Camera-type eye (tissue), 1 donor: ENCODE measurements around the gene SLC38A10.

DNA sequence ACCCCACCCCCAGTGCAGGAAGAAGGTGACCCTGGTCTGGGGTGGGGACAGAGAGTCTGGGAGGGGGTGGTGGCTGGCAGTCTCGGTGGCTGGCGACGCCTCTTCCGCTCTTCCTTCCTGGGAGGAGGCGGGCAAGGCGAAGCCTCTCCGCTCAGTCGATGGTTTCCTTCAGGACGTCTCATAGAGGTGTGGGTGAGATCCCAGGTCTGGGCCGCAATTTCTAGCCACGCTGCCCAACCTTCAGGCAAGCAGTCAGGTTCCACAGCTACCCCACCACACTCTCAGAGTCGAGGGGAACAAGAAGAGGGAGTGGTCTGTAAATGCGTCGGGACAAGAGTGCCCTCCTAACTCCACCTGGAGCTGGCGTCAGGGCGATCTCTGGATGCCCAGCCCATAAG lies 2.8 kb upstream of the BAIAP2 start:
- RAMPAGE, long total RNA, result no peak

- RAMPAGE, long total RNA, result no peak
Observed at GRCh38 chr17:81090721-81091372, 55.9 kb downstream of the BAIAP2 start.

GRCh38 chr17:81112981-81113565 lies 52.2 kb upstream of the PVALEF start:
- RAMPAGE, long total RNA, result no peak

DNA sequence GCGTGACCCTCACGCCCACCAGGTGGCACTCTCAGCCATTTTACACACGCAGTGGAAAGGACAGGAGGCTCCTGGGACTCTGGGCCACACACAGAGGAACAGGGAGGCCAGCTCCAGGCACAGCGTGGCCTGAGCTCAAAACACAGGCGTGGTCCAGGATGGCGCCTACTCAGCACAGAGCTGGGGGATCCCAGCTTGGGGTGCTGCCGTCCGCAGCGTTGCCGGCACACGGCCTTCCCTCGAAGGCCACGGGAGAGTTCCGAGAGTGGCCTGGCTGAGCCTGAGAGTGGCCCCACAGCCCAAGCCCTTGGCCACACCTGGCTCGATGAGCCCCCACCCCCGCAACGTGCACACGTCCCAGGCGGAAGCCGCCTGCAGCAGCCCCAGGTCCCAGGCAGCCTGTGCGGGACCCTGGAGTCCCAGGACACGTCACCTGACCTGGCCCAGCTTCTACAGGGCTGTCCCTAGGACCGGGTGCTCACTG lies 22.4 kb upstream of the PVALEF start:
- RAMPAGE, long total RNA, result no peak

DNA sequence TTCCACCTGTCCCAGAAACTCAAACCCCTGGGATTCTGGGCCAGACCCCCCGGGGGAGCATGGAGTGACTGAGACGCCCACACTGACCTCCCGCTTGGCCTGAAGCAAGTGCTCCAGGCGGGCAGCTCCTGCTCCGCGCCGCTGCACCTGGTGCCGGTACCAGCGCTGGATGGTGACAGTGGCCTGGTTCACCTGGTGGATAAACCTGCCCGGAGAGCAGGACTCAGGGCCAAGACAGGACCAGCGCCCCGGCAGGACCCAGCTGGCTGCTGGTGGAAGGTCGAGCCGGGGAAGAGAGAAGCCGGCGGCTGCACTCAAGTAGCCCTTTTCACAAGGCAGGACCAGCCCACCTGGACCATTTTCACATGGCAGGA lies 22.5 kb downstream of the CEP131 start:
- RAMPAGE, long total RNA, result no peak

GRCh38 chr17:81244761-81245198 lies 5.7 kb downstream of the NDUFAF8 start:
- RAMPAGE, long total RNA, result no peak

- RAMPAGE, long total RNA, result no peak
Observed at GRCh38 chr17:81253606-81254226, 14.6 kb downstream of the NDUFAF8 start.

DNA sequence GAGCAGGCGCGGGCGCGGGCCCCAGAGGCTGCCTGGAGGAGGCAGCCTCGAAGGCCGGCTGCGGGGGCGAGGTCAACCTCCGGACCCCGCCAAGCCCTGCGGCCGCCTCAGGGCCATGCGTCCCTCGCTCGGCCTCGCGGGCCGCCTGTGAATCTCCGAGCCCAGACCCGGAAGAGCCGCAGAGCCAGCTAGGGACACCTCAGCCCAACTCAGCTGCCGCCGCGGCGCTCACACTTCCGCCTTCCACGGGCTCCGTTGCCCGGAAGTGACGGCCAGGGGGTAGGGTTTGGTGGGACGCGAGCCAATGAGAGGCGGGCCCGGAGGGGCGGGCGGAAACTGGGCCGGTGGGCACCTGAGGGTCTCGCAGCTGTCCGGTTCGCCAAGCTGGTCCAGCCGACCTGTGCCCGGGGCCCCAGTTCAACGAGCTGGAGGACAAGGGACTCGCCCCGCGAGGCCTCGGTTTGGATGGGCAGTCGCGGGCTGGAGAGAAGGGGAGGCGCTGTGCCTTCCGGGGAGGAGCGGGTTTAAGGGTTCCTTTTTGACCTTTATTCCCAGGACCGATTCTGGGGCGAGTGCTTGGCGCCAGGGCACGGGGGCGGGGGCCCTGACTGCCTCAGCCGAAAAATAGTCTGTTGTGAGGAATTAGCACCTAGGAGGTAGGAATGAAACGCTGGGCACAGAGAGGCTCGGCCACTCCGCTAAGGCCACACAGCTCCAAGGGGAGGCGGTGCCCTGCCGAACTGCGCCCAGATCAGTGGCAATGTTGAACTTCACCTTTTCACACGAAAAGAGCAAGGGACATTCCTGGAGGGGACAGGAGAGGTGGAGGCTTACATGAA lies at the start of gene SLC38A10:
SLC38A10 (minus strand) TSS at position 238 of the 839 bp plus-strand sequence.
- RAMPAGE, long total RNA, result no peak

DNA sequence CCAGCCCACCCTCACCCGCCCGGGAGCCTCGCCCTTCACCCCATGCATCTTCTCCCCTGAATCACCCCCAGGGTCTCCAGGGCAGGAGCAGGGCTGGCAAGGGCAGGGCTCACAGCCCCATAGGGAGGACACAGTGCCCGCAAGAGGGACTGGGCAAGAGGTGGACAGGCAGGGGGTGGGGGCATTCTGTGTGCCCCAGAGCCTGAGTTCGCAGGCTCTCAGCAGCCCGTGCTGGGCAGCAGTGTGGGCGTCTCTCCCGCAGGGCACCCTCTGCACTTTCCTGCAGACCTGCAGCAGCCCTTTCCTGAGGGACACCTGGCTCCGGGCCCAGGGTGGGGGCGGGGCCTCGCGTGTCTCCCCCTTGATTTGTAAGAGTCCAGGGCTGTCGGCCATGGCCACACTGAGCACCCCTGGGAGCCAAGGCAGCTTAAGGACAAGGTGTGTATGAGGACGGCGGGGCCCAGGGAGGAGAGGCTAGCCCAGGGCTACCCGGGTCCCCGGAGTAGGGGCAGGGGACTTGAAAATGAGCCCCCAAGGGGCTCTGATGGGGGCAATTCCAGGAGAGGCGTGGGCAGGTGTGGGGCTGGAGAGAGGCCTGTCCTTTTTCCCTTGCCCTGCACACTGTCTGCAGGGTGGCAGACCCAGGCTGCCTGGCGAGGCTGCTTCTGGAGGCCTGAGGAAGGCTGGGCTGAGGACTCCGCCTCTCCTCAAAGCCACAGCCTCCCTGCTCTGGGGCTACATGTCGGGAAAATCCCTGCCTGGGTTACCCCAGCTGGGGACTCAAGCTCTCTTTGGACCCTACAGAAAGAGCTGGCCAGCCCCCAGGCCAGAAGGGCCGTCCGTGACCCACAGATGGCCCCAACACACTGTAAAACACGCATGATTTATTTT lies 33.5 kb upstream of the SLC38A10 start:
- RAMPAGE, long total RNA, result no peak

GRCh38 chr17:81331731-81332110 lies 36.6 kb upstream of the SLC38A10 start:
- RAMPAGE, long total RNA, result no peak

DNA sequence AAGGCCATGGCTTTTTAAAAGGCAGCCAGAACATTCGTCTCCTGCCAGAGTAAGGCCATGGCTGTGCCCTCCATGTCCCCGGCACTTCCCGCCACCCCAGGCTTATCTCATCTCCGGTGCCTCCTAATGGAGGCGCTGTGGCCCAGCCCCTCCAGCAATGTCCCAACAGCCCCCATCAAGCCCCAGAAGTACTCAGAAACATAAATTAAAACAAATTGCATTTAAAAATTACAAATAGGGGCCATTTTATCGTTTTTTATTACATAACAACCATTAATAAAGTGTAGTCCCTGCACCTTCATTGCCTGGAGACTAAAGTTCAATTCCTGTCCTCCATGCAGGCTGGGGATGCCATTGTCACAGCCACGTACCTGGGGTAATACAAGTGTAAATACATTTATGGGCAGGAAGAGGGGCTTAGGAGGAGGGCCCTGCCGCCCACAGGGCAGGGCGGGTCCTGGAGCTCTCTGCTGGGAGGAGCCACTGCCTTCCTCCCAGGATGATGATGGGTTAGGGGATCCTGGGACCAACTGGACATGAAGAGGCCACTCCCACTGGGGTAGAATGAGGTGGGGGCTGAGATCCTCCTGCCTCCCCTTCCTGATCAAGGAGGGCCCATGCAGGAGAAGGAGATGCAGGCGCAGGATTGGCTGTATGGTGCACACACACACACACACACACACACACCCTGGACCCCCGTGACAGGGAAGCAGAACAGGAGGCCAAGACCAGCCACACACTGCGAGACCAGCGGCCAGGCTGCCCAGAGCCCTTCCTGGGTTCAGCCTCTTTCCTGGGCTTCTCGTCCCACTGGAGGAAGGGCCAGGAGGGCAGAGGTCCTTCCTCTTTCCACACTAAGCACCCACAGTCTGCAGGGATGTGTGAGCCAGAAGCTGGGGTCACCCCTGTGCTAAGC lies 44.1 kb upstream of the SLC38A10 start:
- RAMPAGE, long total RNA, result no peak

DNA sequence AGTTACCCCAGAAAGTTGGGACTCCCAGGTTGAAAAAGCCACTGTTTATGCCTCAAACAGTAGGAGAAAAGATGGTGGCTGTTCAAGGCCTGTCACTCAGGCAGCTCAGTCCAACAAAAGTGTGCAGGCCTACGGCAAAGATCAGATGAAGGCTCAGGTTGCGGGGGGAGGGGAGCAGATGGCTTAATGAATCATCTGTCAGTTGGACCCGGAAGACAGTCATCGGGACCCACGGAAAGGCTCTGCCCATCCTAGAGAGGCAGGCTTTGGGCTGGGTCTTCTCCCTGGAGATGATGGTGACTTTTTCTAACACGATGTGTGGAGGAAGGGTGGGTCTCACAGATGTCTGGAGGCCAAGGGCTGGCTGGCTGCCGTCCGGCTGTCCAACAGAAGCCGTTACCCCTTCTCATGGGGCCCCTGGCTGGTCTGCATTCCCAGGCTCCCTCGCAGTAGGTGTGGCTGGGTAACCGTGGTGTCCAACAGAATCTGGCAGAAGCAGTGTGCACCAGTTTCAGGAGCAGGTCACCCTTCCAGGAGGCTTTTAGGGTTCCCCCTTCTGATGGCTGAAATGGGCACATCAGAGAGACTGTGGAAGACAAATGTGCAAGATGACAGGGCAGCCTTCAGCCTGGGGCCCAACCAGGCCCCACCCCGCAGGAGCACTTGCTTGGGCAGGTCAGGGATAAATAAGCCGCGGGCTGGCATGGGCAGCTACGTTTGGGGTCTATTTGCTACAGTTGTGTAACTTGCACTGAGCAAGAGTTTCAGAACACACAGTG lies 45.2 kb upstream of the BAHCC1 start:
- RAMPAGE, long total RNA, result no peak

DNA sequence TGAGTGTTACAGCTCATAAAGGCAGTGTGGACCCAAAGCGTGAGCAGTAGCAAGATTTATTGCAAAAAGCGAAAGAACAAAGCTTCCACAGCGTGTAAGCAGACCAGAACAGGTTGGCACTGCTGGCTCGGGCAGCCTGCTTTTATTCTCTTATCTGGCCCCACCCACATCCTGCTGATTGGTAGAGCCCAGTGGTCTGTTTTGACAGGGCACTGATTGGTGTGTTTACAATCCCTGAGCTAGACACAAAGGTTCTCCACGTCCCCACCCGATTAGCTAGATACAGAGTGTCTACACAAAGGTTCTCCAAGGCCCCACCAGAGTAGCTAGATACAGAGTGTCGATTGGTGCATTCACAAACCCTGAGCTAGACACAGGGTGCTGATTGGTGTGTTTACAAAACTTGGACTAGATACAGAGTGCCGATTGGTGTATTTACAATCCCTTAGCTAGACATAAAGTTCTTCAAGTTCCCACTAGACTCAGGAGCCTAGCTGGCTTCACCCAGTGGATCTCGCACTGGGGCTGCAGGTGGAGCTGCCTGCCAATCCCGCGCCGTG lies 43.7 kb upstream of the BAHCC1 start:
- RAMPAGE, long total RNA, result no peak

GRCh38 chr17:81388886-81389525 lies 6.3 kb upstream of the BAHCC1 start:
- RAMPAGE, long total RNA, result no peak

DNA sequence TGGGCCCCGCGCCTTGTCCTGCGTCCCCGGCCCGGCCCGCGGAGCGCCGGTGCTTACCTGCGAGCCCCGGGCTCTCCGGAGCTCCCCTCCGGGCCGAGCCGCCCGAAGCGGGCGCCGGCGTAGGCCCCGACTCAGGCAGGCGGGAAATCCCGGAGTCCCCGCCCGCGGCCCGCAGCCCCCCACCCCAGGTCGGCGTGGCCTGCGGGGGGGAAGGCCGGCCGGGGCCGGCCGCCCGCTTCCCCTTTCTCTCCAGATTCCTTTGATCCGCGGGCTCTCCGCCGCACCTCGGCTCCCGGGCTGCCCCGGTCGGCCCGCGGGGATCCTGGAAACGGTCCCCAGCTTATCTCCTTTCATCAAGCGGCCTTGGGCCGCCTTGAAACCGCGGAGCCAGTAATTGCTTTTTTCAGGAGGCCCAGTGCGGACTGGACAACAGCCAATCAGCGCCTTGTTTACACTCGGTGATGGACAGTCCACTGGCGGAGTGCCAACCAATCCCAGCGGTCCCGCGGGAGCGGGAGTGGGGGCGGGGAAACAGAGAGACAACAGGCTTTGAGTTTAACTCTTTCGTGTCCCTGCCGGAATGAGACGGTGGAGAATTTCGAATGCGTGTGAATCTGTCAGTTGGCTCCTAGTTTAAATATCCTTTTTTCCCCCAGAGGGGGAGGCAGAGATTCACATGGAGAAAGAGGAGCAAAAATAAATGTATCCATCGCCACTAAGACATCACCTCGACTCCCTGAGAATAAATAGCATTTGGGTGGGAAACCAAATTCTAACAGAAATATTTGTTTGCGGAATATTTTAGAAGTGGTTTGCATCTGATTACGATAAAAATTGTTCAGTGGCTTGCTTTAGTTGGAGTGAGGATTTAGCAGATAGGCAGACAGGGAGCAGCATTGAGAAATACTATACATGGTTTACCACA lies 1.3 kb upstream of the BAHCC1 start:
- RAMPAGE, long total RNA, result no peak

DNA sequence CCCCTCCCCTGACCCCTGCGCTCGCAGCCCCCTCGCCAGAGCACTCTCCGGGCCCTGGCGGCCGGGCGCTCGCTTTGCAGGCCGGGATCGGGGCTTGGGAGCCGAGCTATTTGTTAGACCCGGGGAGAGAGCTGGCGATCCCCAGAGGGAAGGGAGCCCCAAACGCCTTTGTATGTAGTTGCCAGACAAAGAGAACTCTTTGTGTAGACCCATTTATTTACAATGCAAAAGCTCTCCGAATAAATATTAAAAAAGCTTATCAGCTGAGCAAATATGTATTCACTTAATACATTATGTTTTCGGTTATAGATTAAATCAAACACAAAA lies 2.4 kb downstream of the BAHCC1 start:
- RAMPAGE, long total RNA, result no peak

- RAMPAGE, long total RNA, result no peak
Observed at GRCh38 chr17:81398837-81399951, 3.9 kb downstream of the BAHCC1 start.

GRCh38 chr17:81401474-81402351 lies 6.5 kb downstream of the BAHCC1 start:
- RAMPAGE, long total RNA, result no peak

- RAMPAGE, long total RNA, result no peak
Observed at GRCh38 chr17:81416600-81417016, 21.4 kb downstream of the BAHCC1 start.

- RAMPAGE, long total RNA, result no peak
Observed at GRCh38 chr17:81459069-81459674, 53.4 kb downstream of the ACTG1 start.